ENCODE data around the genes ZNF491, ZNF442, KLF1 and GADD45GIP1.

DNA sequence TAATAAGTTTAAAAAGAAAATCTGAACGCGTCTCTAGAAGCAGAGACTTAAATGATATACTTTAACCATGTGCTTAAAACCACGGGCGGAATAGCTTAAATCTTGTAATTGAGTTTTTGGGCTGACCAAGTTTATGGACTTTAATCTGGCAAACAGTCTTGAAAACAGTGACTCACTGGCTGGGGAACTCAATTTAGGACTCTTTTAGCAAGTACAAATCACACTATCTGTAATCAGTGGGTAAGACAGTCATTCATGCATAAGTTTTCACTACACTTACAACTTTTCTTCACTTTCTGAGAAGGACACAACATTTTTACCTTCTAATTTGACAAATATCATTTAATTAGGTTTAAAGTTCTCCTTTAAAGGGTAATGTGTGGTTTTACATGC is 26.8 kb downstream of the ZNF627 start:
- PRO-cap, 3 experiments, result no peak in any of the 3 experiments
- RAMPAGE, long total RNA, 4 experiments, result no peak in any of the 4 experiments
- RRBS, result no CpG with 5 or more reads among the region's 4 CpGs

DNA sequence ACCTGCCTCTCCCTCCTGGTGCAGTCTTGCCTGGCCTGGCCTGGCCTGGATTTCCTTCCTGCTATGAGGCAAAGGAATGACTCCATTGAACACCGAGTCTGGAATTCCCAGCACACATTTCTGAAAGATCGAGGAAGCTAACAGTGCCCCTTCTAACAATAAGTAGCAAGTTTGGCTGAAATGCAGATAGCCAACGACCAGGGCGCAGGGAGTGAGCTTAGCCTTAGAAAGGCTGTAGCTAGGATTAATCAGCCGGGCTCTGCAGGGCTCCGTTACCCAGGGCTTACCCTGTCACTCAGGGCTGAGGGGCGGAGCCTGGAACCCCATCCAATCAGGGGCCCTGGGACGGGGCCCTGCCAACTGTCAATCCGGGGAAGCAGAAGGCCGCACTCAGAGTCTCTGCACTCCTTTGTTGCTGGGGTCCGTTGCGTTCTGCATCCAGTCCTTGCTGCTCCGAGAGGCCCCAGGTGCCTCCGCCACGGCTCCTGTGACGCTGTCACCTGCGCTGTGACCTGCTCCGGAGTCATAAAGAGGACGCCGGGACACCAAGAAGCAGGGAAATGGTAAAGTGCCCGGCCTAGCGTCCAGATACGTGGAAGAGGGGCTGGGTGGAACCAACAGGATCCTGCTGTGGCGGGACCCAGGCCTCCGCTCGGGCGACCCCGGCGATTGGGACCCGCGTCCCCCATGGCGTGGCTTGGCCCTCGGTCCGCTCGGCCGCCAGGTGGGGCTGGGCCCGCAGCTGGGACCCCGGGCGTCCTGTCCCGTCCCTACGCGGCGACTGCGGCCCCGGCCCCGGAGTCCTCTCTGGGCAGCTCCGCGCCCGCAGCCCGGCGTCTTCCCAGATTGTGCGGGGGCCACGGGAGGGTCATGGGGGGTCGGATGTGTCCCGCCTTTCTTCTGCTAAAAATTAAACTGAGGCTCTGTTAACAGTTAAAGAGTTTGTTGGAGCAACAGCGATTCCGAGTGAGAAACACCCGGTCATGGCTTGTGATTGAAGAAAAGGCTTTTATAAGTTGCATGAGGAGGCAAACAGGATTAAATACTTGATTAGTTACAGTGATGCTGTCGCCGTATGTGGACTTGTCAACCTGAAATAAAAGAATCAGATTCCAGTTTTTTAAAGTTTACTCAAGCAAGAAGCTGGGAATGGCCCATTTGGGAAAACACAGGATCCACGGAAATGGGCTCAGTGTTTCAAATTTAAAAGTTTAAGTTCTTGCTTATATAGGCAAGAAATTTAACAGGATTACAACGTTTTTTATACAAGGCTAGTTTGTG is at the start of gene ZNF491:
TSS of gene ZNF491 (plus strand) at position 359 of the 1,281 bp plus-strand sequence.
- PRO-cap, 3 experiments, result peak in 3 of 3 experiments; most common plus-strand start position 359 of the sequence (in 3); most common minus-strand start position 783 of the sequence (in 2)
- RAMPAGE, long total RNA, 4 experiments, result start-site peak on the plus strand in 2 of 4 experiments, centred at positions 364 to 375 of the sequence, 21 to 28 reads per replicate
- RRBS, result under 1% methylated on average over 20 of the region's 62 CpGs

DNA sequence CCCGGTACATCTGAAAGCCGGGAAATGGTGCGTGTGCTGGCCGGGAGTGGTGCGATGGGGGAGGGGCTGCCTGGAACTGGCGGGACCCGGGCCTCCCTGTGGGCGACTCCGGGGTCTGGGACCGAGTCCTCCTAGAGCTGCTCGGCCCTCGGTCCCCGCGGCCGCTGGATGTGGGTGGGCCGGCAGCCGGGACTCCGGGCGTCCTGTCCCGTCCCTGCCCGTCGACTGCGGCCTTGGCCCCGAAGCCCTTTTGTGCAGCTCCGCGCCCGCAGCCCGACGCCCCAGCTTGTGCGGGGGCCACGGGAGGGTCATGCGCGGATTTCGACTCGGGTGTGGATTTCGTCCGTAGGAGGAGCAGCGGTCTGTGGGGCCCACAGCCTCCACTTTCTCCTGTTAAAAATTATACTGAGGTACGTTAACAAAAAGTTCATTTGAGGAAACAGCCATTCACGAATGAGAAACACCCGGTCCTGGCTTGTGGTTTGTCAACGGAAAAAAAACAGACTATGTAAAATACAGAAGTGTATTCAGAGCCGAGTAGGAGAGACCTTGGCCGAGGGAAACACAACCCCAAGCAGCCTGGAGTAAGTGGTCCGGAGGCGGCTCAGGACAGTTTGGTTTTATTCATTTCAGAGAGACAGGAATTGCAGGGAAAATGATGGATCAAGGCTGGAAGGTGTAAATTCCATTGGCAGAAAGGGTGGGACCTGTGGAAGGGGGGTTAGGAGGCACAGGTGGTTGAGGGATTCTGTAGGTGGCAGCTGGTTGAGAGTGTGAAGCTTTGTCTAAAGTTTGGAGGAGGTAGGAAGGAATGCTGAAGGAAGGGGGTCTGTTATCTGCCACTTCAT is 602 bp downstream of the ZNF439 start:
- PRO-cap, 3 experiments, result peak in 3 of 3 experiments; most common minus-strand start position 227 of the sequence (in 3)
- RAMPAGE, long total RNA, 4 experiments, result no peak in any of the 4 experiments
- RRBS, result 2% methylated on average over 9 of the region's 46 CpGs

DNA sequence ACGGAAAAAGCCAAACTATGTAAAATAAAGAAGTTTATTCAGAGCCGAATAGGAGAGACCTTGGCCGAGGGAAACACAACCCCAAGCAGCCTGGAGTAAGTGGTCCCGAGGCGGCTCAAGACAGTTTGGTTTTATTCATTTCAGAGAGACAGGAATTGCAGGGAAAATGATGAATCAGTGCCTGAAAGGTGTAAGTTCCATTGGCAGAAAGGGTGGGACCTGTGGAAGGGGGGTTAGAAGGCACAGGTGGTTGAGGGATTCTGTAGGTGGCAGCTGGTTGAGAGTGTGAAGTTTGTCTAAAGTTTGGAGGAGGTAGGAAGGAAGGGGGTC is 823 bp downstream of the ZNF700 start:
- PRO-cap, 3 experiments, result no peak in any of the 3 experiments
- RAMPAGE, long total RNA, 4 experiments, result no peak in any of the 4 experiments
- RRBS, result no CpG with 5 or more reads among the region's 5 CpGs

- PRO-cap, 3 experiments, result no peak in any of the 3 experiments
- RAMPAGE, long total RNA, 4 experiments, result no peak in any of the 4 experiments
- RRBS, result no CpG with 5 or more reads among the region's 2 CpGs
Measured at GRCh38 chr19:11929967-11930674, 5.2 kb downstream of the ZNF700 start.

- PRO-cap, 3 experiments, result peak in 1 of 3 experiments; most common plus-strand start chr19:12289476 (in 1)
- RAMPAGE, long total RNA, 4 experiments, result no peak in any of the 4 experiments
- RRBS, result no CpG with 5 or more reads among the region's 2 CpGs
Measured at GRCh38 chr19:12288906-12289600, 5.6 kb downstream of the ZNF44 start.

DNA sequence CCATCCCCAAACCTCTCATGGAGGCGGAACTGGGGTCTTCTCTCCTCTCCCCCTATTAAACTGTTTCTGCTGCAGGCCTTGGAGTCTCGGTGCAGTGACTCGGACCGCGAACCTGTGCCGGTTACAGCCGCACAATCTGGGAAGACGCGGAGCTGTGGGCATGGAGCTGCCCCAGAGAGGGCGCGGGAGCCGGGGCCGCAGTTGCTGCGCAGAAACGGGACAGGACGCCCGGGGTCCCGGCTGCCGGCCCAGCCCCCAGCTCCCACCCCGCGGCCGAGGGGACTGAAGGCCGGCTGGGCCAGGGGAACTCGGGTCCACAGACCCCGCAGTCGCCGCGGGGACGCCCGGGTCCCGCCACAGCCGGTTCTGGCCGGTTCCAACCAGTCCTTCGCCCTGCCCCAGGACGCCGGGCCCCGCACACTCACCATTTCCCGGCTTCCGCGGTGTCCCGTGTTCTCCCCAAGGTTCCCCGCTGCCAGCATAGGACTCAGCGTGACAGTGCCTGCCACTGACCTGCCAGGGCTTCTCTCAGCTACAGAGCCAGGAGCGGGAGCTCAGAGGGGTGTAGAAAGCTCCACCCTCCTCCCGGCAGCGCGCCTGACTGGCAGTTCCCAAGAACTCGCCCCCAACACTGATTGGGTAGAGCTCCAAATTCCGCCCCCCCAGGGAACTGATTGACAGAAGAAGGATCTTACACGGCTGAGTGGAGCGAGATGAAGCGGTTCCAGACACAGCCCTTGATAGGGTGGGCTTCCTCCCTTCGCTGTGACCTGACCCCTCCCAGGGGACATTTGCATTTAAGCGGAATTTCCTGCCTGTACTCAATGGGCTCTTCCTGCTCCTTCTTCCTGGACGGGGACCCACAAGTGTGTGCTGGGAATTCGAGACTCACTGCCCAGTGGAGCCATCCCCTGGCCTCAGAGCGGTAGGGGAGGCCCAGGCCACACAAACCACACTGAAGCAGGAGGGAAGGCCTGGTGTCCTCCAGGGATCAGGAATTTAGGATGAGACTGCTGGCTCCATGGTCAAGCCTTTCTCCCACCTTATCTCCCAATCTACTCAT is at the start of gene ZNF442:
TSS of gene ZNF442 (minus strand) at position 576 of the 1,063 bp plus-strand sequence.
- PRO-cap, 3 experiments, result peak in 3 of 3 experiments; most common plus-strand start position 920 of the sequence (in 3); most common minus-strand start position 530 of the sequence (in 3)
- RAMPAGE, long total RNA, 4 experiments, result start-site peak on the minus strand in 4 of 4 experiments, centred at positions 532 to 537 of the sequence, 18 to 81 reads per replicate
- RRBS, result 1% methylated on average over 15 of the region's 57 CpGs

DNA sequence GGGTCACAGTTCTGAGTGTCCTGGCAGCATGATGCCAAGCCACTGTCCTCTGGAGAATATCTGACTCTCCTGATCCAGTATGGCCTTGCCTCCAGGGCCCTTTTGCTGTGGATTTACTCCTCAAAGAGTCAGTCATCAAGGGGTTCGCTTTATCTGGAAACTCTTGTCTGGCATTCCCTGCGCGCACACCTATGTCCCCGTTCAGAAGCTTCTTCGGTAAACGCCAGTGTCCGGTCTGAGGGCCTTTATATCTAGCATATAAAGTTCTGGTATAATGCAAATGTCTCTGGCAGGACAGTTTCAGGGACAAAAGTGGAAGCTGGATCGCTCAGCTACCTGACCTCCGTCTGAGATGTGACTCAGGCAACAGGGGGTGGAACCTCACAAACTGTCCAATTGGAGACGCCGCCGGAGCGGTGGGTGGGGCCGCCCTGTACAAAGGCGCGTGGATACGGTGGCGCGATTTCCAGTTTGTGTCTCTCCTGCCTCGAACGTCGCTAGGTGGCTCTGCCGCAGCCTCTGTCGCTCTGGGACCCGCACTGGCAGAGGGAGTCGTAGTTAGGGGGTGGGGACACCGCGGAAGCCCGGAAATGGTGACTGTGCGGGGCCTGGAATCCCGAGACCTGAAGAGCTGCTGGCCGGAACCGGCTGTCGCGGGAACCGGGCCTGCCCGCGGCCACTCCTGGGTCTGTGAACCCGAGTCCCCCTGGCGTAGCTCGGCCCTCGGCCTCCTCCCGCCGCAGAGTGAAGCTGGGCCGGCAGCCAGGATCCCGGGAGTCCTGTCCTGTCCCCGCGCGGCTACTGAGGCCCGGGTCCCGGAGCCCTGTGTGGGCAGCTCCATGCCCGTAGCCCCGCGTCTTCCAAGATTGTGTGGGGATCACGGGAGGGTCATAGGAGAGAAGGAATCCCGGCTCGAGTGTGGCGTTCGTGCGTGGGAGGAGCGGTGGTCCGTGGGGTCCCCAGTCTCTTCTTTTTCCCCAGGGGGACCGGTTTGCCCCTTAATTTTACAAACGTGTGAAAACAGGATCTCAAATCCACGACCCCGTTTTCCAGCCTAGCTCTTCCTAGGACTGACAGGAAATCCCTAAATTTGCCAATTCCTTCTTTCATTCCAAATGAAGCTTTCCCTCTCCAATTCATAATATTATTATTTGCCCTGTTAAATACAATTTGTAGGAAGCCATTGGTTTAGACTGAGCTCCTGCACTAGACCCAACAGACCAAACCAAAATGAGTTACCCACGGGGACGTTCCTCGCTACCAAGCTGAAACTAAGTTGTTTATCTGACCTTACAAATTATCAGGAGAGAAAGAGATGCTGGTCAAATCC is 10.8 kb upstream of the ZNF709 start:
- PRO-cap, 3 experiments, result peak in 3 of 3 experiments; most common plus-strand start position 464 of the sequence (in 1); most common minus-strand start position 349 of the sequence (in 3)
- RAMPAGE, long total RNA, 4 experiments, result no peak in any of the 4 experiments
- RRBS, result 2% methylated on average over 25 of the region's 69 CpGs

GRCh38 chr19:12622906-12623247 is 12.2 kb downstream of the ZNF791 start:
- PRO-cap, 3 experiments, result no peak in any of the 3 experiments
- RAMPAGE, long total RNA, 4 experiments, result no peak in any of the 4 experiments
- RRBS, result no CpG with 5 or more reads among the region's 2 CpGs

- PRO-cap, 3 experiments, result peak in 2 of 3 experiments; most common plus-strand start chr19:12777757 (in 2); most common minus-strand start chr19:12777699 (in 1)
- RAMPAGE, long total RNA, 4 experiments, result no peak in any of the 4 experiments
- RRBS, result 2% methylated on average over 13 of the region's 38 CpGs
Measured at GRCh38 chr19:12777206-12777905, 2.0 kb upstream of the HOOK2 start.

DNA sequence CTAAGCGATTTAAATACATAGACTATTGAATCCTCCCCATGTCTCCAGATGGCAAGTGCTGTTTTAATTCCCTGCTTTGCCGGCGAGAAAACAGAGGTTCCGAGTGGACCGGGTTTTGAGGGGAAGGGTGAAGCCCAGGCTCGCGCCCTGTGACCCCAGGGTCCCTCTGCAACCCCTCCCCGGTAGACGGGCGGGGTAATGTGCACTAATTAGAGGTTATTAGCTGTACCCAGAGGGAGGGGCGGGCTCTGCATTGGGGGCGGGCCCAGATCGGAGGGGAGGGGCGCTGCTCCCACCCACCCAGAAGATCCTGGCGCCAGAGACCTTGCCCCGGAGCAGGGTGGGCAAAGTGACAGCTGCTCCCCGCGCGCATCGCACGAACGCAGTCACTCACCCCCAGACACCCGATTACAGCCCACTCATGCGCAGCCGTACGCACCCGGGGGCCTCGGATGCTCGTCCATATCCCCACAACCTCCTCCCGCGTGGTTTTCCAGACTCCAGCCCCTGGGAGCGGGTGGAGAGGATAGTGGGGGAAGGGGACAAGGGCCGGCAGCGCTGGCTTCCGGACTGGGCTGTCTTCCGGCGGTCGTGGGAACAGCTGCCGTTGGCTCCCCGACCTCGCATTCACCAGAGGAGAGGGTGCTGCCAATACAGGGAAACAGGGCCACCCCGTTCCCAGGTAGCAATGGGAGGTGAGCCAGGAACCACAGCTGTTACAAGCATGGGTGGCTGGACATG is 2.7 kb upstream of the HOOK2 start:
- PRO-cap, 3 experiments, result peak in 3 of 3 experiments; most common plus-strand start position 626 of the sequence (in 3); most common minus-strand start position 200 of the sequence (in 3)
- RAMPAGE, long total RNA, 4 experiments, result start-site peak on the plus strand in 1 of 4 experiments, centred at position 600 of the sequence, 6 reads per replicate; start-site peak on the minus strand in 3 of 4 experiments, centred at positions 520 to 540 of the sequence, 36 to 52 reads per replicate
- RRBS, result under 1% methylated on average over 12 of the region's 42 CpGs

DNA sequence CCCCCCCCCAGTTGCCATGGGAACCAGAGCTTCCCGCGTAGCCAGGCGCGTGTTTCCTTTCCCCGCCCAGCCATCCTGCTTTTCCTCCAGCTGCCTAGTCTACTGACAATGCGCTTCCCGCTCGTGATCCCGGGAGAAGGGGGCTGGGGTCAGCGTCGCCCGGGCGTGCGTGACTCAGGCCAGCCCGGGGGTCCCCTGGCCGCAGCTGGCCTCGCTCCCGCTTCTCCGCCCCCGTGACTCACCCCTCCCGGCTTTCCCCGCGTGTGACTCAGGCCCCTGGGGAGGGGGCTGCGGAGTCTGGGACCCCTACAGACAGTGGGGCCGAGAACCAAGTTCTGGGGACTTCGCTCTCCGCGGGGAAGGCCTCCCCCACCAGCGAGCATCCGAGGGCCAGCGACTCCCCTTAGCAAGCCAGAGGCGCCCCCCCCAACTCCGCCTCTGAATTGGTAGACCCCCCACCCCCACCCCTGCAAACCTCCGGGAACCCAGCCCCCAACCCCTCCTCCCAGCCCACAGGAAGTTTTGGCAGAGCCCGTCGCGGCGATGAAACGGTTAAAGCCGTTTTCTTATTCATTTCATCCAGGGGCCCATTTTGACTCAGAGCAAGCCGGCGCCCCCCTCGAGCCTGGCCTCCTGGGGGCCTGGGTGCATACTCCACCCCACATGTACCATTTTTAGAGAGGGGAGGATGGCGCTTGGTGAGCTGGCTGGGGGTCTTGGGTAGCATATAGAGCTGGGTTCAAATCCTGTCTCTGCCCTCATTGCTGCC is 7.7 kb upstream of the HOOK2 start:
- PRO-cap, 3 experiments, result peak in 3 of 3 experiments; most common plus-strand start position 134 of the sequence (in 2); most common minus-strand start position 101 of the sequence (in 3)
- RAMPAGE, long total RNA, 4 experiments, result no peak in any of the 4 experiments
- RRBS, result 3% methylated on average over 7 of the region's 44 CpGs

DNA sequence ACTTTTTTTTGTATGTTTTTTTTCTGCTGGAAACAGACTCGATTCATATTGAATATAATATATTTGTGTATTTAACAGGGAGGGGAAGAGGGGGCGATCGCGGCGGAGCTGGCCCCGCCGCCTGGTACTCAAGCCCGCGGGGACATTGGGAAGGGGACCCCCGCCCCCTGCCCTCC is 1.6 kb downstream of the JUNB start:
- PRO-cap, 3 experiments, result peak in 1 of 3 experiments; most common plus-strand start position 76 of the sequence (in 1)
- RAMPAGE, long total RNA, 4 experiments, result no peak in any of the 4 experiments
- RRBS, result no CpG with 5 or more reads among the region's 10 CpGs

- PRO-cap, 3 experiments, result no peak in any of the 3 experiments
- RAMPAGE, long total RNA, 4 experiments, result no peak in any of the 4 experiments
- RRBS, result 2% methylated on average over 28 of the region's 88 CpGs
Measured at GRCh38 chr19:12884749-12885805, 1.9 kb downstream of the KLF1 start.

GRCh38 chr19:12886958-12887388 is at the start of gene KLF1:
TSS of gene KLF1 (minus strand) at chr19:12887201.
- PRO-cap, 3 experiments, result no peak in any of the 3 experiments
- RAMPAGE, long total RNA, 4 experiments, result no peak in any of the 4 experiments
- RRBS, result no CpG with 5 or more reads among the region's 10 CpGs

DNA sequence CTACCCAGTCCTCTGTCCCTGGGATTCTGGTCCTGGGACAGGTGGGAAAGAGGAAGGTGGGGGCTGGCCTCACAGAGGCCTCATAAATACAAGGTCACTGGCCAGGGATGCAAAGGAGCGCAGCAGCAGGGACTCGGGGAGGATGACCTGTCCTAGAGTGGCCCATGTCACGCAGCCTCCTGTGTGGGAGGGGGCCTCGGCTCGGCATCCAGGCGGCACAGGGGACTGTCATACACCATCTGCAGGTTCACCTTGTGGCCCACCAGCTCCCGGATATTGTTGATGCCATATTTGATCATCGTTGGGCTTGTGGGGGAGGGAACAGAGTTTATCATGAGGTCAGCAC is 3.5 kb upstream of the SYCE2 start:
- PRO-cap, 3 experiments, result peak in 1 of 3 experiments; most common minus-strand start position 221 of the sequence (in 1)
- RAMPAGE, long total RNA, 4 experiments, result no peak in any of the 4 experiments
- RRBS, result no CpG with 5 or more reads among the region's 8 CpGs

DNA sequence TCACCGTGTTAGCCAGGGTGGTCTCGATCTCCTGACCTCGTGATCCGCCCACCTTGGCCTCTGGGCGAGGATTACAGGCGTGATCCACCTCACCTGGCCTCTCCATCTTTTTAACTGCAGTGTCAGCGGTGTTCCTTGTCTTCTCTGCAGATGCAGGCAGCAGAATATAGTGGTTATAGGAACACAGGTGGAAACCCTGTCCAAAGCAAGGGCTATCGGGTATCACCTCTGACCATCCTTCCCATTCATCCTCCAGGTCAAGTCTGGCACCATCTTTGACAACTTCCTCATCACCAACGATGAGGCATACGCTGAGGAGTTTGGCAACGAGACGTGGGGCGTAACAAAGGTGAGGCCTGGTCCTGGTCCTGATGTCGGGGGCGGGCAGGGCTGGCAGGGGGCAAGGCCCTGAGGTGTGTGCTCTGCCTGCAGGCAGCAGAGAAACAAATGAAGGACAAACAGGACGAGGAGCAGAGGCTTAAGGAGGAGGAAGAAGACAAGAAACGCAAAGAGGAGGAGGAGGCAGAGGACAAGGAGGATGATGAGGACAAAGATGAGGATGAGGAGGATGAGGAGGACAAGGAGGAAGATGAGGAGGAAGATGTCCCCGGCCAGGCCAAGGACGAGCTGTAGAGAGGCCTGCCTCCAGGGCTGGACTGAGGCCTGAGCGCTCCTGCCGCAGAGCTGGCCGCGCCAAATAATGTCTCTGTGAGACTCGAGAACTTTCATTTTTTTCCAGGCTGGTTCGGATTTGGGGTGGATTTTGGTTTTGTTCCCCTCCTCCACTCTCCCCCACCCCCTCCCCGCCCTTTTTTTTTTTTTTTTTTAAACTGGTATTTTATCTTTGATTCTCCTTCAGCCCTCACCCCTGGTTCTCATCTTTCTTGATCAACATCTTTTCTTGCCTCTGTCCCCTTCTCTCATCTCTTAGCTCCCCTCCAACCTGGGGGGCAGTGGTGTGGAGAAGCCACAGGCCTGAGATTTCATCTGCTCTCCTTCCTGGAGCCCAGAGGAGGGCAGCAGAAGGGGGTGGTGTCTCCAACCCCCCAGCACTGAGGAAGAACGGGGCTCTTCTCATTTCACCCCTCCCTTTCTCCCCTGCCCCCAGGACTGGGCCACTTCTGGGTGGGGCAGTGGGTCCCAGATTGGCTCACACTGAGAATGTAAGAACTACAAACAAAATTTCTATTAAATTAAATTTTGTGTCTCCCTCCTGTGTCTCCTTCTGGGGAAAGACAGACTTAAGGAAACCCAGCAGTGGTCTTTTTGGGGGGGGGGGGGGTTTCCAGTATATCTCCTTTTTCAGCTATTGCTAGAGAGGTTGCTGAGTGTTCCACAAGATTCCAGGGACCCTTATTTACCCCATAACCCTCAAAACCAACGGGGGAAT is 1.9 kb upstream of the RAD23A start:
- PRO-cap, 3 experiments, result peak in 1 of 3 experiments; most common plus-strand start position 299 of the sequence (in 1)
- RAMPAGE, long total RNA, 4 experiments, result no peak in any of the 4 experiments
- RRBS, result no CpG with 5 or more reads among the region's 28 CpGs

- PRO-cap, 3 experiments, result no peak in any of the 3 experiments
- RAMPAGE, long total RNA, 4 experiments, result no peak in any of the 4 experiments
- RRBS, result no CpG with 5 or more reads among the region's 14 CpGs
Measured at GRCh38 chr19:12946779-12947699, 1.4 kb downstream of the RAD23A start.

DNA sequence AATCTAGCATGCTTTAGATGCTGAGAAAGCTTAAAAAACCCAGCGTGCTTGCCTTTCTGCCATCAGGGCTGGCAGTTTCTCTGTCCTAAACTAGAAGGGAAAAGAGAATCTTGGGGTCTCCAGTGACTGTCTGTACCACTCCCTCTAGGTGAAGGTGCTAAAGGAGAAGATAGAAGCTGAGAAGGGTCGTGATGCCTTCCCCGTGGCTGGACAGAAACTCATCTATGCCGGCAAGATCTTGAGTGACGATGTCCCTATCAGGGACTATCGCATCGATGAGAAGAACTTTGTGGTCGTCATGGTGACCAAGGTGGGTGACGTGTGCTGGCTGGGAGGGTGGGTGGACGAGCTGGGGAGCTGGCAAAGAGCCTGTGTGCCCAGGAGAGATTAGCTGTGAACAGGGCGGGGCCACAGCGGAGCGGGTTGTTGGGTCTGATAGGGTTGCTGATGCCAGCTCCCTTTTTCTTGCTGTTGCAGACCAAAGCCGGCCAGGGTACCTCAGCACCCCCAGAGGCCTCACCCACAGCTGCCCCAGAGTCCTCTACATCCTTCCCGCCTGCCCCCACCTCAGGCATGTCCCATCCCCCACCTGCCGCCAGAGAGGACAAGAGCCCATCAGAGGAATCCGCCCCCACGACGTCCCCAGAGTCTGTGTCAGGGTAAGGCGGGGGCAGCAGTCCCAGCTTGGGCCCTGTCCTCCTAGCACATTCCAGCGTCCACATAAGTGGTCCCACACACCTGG is 2.2 kb downstream of the RAD23A start:
- PRO-cap, 3 experiments, result no peak in any of the 3 experiments
- RAMPAGE, long total RNA, 4 experiments, result no peak in any of the 4 experiments
- RRBS, result no CpG with 5 or more reads among the region's 21 CpGs

- PRO-cap, 3 experiments, result peak in 3 of 3 experiments; most common plus-strand start chr19:12957320 (in 3); most common minus-strand start chr19:12957221 (in 3)
- RAMPAGE, long total RNA, 4 experiments, result no peak in any of the 4 experiments
- RRBS, result 8% methylated on average over 23 of the region's 108 CpGs
Measured at GRCh38 chr19:12956194-12957609, at the start of gene GADD45GIP1. TSS of gene GADD45GIP1 (minus strand) at chr19:12957223.

Measured in adrenal gland (tissue), 7 donors.